Subcutaneous adipose tissue (tissue), 3 donors: ENCODE data around the genes GNRHR, TMPRSS11F and SULT1E1.

DNA sequence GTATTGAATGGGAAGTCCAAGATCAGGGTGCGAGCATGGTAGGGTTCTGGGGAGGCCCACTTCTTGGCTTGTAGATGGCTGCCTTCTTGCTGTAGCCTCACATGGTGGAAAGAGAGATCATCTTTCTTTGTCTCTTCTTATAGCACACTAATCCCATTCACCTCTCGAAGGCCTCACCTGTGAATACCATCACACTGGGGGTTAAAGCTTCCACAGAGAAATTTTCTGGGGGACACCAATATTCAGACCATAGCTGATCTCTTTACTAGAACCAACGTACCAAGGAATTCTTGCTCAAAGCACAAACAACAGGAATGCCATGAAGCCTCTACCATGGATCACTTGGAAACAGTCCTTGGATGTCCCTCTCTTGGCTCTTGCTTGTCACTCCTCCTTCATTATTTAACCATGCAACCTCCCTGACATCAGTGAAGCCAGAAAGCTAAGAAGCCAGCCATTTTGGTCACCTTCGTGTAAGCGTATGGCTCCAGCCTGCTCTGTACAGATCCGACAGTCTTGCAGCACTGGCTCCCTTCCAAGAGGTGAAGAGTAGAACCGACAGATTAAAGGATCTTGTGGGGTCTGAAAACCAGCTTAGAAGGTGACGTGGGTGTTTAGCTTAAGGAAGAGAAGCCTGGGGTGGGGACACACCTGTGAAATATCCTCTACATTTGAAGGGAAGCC, 34.0 kb downstream of the IGFBP7 start:
- PRO-cap = no peak
- RAMPAGE, long total RNA, 3 experiments = no peak in any of the 3 experiments

GRCh38 chr4:57078358-57079347, 31.5 kb downstream of the IGFBP7 start:
- PRO-cap = no peak
- RAMPAGE, long total RNA, 3 experiments = no peak in any of the 3 experiments

- PRO-cap = no peak
- RAMPAGE, long total RNA, 3 experiments = no peak in any of the 3 experiments
These were observed 29.5 kb downstream of the IGFBP7 start for GRCh38 chr4:57080597-57081208.

DNA sequence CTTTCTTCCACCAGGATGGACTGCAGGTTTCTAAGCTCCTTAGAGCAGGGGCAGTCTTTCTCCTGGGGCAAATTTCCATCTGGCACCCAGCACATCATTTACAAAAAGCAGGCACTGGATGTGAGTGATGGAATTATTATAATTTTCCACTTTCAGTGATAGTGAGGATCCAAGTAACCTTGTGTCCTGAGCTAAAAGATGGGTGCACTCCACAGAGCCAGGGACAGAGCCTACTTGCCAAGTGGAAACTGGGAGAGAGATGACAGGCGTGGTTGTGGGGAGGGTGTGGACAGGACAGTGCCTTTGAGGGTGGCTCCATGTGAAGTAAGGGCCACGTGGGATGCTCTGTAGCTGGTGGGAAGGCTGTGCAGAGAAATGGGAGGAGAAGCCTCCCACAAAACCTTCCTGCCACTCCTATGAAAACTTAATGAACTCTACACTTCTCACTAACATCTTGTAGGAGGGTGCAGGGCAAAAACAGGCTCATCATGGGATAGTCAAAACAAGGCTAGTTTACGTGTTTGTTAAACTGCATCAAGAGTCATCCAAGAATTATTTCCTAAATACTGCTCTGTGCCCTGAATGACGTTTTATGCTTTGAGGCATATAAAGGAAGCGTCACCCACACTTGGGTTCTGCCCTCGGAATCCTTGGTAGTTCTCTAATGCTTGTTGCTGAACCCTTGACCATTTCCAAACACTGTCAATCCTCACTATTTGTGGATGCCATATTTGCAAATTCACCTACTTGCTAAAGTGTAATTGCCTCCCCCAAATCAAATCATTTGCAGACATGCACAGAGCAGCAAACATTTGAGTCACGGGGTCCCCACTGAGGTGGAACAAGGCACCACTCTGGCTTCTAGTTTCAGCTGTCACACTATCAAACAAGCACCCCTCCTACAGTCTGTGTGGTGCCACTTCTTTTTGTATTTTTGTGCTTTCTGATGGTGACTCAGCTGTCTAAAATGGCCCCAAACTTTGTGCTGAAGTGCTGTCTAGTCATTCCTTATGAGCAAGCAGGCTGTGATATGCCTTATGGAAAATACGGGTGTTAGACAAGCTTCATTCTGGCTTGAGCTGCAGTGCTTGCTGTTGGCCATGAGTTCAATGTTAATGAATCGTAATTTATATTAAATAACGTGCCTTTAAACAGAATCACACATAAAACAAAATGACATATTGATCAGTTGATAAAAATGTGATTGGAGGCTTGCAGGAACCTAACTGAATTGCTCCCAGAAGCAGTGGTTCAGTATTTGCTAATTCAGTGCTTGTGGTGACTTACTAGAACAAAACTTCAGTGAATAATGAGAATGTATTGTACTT, 15.6 kb downstream of the IGFBP7 start:
- PRO-cap = no peak
- RAMPAGE, long total RNA, 3 experiments = no peak in any of the 3 experiments

GRCh38 chr4:60794421-60794696, 405.8 kb upstream of the ADGRL3 start:
- PRO-cap = no peak
- RAMPAGE, long total RNA, 3 experiments = no peak in any of the 3 experiments

GRCh38 chr4:60836752-60837355, 363.3 kb upstream of the ADGRL3 start:
- PRO-cap = no peak
- RAMPAGE, long total RNA, 3 experiments = no peak in any of the 3 experiments

- PRO-cap = no peak
- RAMPAGE, long total RNA, 3 experiments = no peak in any of the 3 experiments
These were observed 840.6 kb downstream of the ADGRL3 start for GRCh38 chr4:62040774-62041122.

- PRO-cap = no peak
- RAMPAGE, long total RNA, 3 experiments = no peak in any of the 3 experiments
These were observed 23.0 kb downstream of the STAP1 start for GRCh38 chr4:67581518-67581854.

DNA sequence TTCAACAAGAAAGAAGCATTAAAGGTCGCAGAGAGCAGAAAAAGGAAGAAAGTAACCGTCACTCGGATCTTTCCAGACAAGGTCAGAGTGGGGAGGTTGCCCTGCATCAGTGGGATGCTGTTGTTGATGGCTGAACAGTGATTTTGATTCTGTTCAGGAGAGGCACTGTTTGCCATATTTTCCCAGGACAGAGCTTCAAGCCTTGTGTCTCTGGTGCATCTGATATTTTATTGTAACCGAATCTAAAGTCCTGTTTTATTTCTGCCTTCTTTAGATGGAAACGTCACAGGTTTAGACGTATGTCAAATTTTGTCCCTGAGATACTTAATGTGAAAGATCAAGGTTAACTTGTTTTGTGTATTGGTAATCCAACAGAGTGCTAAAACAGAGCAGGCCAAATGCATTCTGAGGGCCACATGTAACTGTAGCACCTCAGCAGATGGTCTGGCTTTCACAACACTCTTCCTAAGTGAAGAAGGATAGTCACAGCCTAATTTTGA, at the start of gene GNRHR:
Gene GNRHR (minus strand): TSS at position 229 of the 500 bp plus-strand sequence.
- PRO-cap = no peak
- RAMPAGE, long total RNA, 3 experiments = no peak in any of the 3 experiments

- PRO-cap = no peak
- RAMPAGE, long total RNA, 3 experiments = no peak in any of the 3 experiments
These were observed 1.9 kb upstream of the TMPRSS11D start for GRCh38 chr4:67885531-67886253.

DNA sequence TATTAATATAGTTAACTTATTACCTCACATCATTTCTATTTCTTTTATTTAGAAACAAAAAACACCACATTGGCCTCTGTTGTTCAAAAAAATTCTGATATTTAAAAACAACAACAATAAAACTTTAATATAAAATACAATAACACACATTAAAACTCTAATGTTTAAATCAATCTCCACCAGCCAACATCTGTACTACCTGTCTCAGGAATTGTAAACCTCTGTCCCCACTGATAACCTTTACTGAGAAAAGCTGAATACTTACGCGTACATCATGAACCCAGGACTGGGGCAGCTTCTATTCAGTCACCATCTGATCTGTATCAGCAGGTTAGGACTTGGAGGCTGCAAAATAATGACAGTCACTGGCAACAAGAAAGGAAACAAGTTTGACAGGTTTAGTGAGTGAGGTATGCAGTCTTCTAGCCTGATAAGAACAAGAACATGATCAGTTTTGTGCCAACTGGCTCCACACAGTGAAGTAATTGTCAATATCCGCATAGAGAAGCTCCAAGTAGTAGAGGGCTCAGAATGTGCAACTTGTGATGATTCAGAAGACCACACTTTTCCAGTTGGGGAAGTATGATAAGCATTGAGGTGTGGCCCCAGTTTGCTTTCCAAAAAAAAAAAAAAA, at the start of gene TMPRSS11F:
Gene TMPRSS11F (minus strand): TSS at position 325 of the 634 bp plus-strand sequence.
- PRO-cap = no peak
- RAMPAGE, long total RNA, 3 experiments = no peak in any of the 3 experiments

DNA sequence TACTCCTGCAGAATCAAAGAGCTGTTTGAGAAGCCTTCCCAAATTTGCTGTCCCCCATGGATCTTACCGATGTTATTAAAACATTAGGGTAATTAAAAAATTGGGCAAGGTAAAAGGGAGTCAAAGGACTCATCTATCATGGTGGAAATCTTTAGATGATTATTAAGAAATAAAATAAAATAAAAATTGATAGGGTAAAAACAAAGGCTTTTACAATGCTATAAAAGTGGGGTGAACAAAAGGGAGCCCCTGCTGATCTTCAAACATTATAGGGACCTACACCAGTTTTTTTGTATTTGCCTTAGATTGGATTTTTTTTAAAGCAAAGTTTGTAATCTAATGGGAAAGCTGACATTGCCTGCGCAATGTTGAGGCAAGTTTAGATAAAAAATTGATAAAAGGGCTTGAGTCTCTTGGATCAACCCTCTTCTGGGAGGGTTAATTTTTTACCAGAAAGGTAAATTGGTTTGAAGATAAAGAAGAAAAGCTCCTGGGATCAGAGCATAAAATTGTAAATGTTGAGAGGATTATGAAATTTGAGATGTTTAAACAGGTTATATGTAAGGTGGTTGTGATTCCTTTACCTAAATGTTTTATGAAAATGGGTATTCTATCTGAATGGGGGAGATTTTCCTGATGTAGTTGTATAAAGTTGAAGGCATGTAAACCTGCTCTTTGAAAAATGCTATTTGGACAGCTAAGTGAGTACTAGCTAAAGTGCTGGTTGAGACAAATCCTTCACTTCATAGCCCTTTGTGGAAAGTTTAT, 55.9 kb downstream of the UGT2B10 start:
- PRO-cap = no peak
- RAMPAGE, long total RNA, 3 experiments = no peak in any of the 3 experiments

DNA sequence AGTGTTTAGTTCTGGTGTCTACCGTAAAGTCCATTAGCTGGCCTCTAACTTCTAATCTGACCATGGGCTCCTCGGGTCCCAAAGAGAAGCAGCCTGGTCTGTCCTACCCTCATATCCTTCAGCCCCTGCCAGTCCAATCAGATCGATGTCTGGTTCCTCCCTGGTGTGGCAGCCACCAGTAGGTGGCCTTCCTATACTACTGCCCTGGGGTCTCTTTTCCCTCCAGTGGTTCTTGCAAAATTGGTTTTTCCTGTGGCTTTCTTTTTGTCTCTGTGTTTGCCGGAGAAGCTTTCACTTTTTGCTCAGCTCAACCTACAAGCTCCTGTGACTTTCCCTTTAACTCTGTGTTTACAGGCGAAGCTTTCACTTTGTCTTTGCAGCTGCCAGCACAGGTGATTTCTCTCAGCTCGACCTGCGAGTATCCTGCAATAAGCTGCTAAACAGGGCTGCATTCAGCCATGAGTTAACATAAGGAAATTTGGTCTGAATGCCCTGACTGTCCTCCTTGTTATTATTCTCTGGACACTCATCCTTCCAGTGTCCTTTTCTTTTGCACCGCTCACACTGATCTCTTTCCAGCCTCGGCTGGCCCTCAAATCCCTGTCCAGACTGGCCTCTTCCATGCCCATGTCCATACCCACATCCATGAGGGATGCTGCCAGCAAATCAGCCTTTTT, 46.7 kb downstream of the UGT2A3 start:
- PRO-cap = no peak
- RAMPAGE, long total RNA, 3 experiments = no peak in any of the 3 experiments

DNA sequence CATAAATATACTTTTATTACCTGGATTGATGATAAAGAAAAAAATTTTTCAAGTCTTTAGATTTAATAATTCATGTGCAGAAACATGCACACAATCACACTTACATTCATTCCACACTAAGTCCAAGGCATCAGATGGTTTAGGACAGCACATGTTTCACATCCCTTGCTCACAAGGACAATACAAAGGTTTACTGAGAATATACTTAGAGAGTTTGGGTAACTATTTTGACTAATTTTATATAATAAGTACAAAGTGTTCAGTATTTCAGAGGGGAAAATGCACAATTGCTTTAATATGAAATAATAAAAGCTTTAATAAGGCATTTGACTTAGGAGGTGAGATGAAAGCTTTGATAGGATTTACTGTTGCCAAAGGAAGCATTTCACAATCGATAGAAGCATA, 370 bp upstream of the UGT2A3 start:
- PRO-cap = no peak
- RAMPAGE, long total RNA, 3 experiments = no peak in any of the 3 experiments

DNA sequence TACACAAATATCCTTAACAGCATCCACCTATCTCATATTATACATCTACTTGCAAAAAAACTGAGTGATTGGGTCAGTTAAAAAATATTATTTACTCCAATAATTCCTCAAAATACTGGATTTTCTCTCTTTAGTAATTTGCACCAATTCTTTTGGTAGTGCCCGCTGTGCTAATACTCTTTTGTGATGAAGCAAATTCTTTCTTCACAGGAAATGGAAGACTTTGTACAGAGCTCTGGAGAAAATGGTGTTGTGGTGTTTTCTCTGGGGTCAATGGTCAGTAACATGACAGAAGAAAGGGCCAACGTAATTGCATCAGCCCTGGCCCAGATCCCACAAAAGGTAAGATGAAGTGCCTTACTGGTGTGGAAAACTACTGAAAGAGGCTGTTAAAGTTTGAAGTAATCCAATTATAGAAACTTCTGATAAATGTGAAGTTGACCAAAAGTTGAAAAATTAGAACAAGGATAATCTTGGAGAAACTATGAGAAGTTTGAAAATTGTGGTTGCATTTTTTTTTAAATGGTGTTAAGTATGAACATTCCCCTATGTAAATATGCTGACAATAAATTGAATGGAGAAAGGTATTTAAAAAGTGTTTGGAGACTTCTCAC, 6.4 kb downstream of the UGT2B7 start:
- PRO-cap = no peak
- RAMPAGE, long total RNA, 3 experiments = no peak in any of the 3 experiments

DNA sequence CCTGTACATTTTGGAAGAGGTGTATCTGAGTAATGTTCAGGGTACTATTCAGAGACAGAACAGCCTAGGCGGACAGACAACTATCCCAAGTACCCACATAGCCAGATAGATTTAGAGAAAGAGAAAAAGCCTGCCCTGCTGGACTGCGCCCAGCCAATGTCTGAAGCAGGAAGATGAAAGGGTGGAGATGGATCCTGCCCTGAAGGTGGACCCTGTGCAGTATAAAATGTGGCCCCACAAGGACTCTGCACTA, 8.6 kb downstream of the UGT2B7 start:
- PRO-cap = no peak
- RAMPAGE, long total RNA, 3 experiments = no peak in any of the 3 experiments

DNA sequence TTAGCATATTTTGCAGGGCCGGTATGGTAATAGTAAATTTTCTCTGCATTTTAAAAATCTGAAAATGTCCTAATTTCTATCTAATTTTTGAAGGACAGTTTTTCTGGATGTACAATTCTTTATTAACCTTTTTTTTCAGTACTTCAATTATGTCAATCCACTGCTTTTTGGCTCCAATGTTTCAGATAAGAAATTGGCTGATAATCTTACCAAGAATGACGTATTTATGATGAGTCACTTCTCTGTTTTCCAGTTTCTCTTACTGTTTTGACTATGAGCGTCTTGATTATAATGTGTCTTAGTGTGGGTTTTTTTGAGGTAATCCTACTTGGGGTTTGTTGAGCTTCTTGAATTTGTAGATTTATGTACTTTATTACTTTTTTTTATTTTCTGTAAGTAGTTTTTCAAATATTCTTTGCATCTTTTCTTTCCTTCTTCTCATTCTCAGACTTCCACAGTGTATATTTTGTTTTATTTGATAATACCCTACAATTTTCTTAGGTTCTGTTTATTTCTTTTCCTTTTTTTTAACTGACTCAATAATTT, 47.2 kb downstream of the UGT2B11 start:
- PRO-cap = no peak
- RAMPAGE, long total RNA, 3 experiments = no peak in any of the 3 experiments

DNA sequence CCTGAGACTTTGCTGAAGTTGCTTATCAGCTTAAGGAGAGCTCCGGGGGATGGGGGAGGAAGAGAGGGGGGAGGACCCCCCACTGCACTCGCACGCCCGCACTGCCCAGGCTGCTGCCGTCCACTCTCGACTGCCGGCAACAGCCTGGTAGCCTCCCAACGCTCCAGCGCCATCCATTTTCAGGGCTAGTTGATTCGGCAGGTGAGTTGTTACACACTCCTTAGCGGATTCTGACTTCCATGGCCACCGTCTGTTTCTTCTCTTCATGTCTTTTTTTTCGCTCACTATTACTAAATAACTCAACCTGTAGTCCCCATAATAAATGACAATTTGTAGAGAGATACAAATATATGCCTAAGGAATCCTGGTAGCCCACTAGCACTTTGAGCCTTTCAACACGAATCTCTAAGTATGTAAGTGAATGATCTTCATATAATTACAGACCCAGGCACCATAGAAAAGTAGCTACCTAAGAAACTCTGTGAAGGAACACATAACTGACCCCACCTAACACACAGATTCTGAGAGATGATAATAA, 64.9 kb downstream of the UGT2B4 start:
- PRO-cap = no peak
- RAMPAGE, long total RNA, 3 experiments = no peak in any of the 3 experiments

DNA sequence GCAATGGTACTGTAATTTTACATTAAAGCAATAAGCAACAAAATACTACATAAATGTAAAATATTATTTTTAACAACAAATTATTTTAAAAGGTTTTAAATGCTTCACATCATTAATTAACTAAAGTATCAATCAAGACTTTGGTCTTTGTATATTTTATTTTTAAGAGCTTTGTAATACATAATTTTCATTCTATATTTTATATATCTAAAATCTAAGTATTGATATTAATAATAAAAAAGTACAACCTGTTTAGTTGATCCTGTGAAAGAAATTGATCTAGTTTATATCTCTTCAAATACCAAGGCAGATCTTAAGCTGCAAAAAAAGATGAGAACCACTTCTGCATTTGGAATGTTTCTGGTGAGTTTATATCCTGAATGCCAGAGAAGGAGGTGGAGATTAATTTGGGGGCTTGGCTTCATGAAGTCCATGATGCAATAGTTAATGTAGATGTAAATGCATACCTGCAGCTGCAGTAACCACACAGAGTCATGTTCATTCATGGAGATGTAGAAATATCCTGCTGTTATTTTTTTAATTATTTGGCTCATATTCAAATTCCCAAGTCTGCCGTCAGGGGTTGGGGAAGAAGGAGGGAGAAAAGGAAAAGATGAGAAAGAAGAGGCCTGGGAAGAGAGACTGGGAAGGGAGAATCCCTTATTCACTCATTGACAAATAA, at the start of gene SULT1E1:
Gene SULT1E1 (minus strand): TSS at position 345 of the 682 bp plus-strand sequence.
- PRO-cap = no peak
- RAMPAGE, long total RNA, 3 experiments = no peak in any of the 3 experiments

- PRO-cap = no peak
- RAMPAGE, long total RNA, 3 experiments = no peak in any of the 3 experiments
These were observed 1.0 kb downstream of the UTP3 start for GRCh38 chr4:70689370-70689721.